Foreskin fibroblast (primary cell): ENCODE results near the genes SYNC, YARS1 and GJB4.

GRCh38 chr1:32702543-32703423 lies at the start of gene SYNC:
Gene SYNC, minus strand, starts transcription at chr1:32702770.
- RRBS: 3% methylated on average over 30 of the region's 76 CpGs

GRCh38 chr1:32733526-32734294 lies 7.9 kb upstream of the KIAA1522 start:
- RRBS: no CpG with 5 or more reads among the region's 9 CpGs

DNA sequence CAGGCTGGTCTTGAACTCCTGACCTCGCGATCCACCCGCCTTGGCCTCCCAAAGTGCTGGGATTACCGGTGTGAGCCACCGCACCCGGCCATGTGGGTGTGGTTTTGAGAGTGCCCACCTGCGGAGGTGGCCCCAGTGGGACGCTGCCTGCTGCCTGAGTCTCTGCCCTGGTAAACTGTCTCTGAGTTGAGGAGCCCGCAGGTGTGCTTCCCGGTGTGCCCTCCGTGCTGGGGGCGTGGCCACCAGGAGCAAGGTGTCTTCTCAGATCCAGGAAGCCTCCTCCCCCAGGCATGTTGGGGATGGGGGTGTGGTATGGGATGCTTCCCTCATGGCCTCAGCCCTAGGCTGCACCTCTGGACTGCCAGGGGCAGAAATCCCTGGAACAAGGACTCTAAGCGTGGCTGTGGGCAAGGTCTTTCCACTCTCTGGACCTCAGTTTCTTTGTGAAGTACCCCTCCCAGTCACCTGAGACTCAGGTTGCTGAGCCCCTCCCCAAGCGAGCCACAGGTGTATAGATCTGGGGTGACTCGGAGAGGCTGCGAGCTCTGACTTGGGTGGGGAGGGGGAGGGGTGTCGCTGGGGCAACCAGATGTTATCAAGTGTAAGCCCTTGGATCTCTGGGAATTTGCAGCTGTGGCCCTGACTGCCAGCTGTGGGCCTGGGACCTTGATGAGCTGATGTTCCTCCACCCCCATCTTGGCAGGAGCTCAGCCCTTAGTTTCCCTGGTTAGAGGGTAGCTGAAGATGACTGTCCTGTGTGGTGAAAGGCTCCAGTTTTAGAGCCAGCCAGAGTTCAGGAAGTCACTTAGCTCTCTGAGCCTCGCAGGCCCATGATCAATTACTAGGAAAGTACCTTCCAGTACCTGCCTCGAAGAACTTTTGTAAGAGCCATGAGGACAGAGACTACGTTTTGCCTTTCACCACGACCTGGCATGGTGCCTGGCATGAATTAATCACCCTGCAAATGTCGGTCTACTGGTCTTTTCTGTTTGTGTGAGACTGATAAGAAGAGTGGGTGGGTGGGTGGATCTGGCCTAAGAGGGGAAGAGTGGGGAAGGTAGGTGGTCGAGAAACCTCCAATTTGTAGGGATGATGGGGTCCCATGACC lies 19.5 kb downstream of the KIAA1522 start:
- RRBS: no CpG with 5 or more reads among the region's 23 CpGs

DNA sequence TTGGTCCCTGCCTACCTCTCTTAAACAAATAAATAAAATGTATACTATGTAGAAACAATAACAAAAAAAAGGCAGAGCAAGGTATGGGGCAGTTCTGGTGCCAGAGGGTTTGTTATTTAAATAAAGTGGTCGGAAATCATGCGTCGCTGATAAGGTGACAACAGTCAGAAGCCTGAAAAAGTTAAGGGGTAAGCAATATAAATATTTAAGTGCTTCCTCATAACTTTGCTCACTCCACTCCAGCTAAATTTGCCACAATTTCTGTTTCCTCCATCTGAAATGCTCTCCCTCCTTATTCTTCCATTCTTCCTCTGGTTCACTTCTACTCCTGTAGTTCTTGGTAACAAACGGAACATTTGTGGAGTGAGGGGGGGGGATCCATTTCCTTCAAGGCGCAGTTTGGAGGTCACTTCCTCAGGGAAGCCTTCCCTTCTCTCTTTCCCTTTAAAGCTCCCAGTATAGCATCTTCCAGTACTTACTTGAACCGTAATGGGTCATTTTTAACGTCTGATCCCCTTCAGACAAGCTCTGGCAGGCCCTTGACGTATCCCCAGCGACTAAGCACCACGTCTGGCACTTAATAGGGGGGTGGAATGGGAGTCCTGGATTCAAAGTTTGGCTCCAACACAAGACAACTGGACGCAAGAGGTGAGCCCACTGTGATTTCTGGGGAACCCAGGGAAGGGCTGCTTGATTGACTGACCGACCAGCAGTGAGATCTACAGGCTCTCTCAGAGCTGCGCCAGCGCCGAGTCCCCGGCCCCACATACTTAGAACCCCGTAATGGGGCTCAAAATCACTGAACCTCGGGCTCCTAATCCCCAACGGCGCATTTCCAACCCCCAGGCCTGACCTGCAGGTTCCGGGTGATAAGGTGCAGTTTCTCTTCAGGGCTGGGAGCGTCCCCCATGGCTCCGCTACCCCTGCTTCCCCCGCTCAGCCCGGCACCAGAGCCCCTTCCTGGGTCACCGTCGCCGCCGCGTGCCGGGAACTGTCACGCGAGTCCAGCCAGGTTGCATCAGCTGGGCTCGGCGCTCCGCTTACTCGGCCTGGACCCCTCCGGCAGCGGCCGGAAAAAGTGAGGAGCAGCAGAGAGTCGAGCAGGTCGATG lies at the start of gene YARS1:
YARS1 (minus strand) TSS at position 1,024 of the 1,111 bp plus-strand sequence.
- RRBS: 2% methylated on average over 19 of the region's 42 CpGs

DNA sequence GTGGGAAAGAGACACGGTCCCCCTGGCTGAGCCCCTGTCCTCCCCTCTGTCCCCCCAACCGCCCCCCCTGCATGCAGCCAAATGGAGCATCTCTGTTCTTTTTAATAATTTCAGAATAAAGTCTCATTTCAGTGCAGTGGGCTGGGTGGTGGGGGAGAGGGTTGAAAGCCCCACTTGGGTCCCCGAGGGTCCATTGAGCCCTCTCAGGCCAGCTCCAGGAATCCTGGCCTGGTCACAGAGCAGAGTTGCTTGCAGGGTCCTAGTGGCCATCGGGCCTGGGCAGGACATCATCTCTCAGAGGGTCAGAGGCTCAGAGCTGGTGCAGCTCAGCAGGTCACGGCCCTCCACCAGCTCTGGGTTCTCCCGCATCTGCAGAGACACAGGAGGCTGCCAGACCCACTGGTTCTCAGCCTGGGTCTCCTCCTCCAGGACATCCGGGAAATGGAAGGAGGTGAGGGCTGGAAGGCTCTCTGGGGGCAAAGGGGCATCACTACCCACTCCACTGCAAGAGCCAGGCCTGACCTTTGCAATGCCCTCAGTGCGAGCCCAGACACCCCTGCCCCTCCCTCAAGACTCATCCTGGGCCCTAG lies 6.6 kb downstream of the TMEM54 start:
- RRBS: no CpG with 5 or more reads among the region's 8 CpGs

DNA sequence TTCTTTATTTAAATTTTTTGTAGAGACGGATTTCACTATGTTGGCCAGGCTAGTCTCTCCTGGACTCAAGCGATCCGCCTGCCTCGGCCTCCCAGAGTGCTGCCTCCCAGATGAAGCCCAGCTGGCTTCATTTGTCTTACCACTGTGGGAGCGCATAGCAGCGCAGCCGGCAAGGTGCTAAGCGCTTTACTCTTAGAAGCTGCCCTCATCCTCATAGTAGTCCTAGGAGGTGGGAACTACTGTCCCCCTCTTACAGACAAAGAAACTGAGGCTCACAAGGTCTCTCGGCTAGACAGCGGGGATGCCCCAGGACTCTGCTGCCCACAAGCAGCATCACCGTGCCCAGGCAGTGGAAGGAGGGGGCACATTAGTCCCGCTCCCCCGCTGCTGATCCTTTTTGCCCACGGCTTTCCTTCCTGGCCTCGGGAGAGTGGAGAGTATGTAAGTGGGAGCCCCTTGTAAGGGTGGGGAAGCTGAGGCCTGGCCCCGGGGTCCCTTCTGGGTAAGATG lies 746 bp downstream of the TMEM54 start:
- RRBS: 9% methylated on average over 1 of the region's 16 CpGs

GRCh38 chr1:32932591-32933123 lies 31.5 kb upstream of the TMEM54 start:
- RRBS: no CpG with 5 or more reads among the region's 3 CpGs

GRCh38 chr1:33159455-33160185 lies 22.2 kb downstream of the TRIM62 start:
- RRBS: 94% methylated on average over 5 of the region's 30 CpGs

GRCh38 chr1:33175743-33177187 lies 5.6 kb downstream of the TRIM62 start:
- RRBS: no CpG with 5 or more reads among the region's 19 CpGs

- RRBS: 79% methylated on average over 9 of the region's 27 CpGs
Measured at GRCh38 chr1:33298806-33299718, 21.8 kb downstream of the A3GALT2 start.

DNA sequence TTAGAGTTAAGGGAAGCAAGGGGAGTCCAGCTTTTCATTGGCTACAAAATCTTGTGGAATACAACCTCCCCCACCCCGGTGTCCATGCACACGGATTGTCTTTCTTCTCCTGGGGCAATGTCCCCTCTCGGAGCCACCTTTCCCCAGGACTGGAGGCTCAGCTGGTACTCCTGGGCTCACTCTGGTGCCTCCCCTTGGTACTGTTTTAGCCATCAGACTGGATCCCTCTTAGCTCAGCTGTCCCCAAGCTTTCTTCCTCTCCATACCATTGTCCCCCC lies 165 bp downstream of the A3GALT2 start:
- RRBS: 57% methylated on average over 1 of the region's 3 CpGs

DNA sequence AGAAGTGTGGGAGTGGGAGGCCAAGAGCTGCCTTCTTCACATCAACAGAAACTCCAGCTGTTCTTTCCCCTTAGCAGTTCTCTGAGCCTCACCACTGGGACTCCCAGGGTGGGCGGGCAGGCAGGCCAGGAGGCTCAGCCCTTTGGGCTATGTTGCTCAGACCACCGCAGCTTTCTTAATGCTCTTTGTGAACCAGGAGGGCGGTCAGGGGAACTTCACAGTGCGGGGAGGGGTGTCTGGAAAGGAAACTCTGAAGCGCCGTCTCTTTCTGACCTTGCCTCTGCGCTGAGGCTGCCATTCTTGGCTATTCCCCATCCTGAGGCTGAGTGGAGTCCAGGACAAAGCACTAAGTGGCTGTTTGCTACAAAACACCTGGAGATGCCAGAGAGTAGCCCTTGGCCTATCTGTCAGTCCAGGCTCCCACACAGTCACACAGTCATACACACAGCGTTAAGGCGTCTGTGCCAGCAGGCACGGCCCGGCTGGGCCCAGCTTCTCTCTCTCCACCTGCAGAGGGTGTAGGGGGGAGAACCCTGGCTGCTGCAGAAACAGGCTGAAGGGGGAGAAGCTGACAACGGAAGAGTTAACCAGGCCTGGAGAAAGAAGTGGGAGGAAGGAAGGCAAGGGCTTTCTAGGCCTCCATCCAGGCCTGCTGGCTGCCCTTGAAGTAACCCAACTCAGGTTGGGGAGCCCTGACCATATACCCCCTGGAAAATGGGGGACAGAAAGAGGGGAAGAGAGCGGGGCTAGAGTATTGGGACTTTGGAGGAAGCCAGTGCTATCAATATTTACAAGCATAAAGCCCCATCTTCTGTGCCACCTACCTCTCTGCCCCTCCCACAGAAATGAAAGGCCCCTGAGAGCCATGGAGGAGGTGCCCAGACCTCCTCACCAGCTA lies 3.2 kb upstream of the A3GALT2 start:
- RRBS: no CpG with 5 or more reads among the region's 13 CpGs

- RRBS: 20% methylated on average over 1 of the region's 24 CpGs
Measured at GRCh38 chr1:33333521-33334624, 13.0 kb upstream of the A3GALT2 start.

DNA sequence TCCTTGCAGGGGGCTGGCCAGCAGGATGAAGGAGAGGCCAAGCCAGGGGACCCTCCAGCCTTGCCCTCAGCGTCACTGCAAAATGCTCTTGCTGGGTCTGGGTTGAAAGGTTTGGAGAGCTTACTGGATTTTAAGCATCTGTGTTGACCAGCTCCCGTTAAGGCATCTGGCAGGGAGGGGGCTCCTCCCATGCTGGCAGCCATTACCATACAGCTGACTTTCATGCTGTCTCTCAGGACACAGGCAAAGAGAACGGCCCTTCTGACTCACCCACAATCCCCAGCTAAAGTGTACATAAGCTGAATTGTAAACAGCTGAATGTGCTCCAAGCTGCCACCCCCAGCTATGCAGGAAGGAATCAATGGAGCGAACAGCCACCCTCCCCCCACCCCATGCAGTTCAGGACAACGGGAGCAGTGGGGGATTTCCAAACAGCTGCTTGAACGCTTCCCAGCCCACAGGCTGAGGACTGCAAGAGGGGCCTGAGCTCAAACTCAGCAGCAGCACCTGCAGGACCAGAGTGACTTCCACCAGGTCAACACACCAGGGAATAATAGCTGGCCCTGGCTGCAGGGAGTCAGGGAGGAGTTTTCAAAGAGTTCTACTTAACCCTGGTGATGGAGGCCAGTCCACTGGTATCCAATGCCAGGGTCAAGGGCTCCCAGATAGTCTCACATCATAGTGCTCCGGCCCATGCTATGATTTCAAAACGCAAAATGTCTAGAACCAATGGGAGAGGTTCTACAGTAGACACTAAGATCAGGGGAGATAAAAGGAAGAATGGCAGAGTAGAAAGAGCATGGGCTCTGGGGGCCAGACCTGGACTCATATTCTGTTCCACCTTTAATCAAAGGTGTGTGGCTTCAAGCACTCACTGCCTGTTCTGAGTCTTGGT lies 21.5 kb upstream of the A3GALT2 start:
- RRBS: no CpG with 5 or more reads among the region's 8 CpGs

GRCh38 chr1:33470470-33471216 lies 1.8 kb upstream of the ZSCAN20 start:
- RRBS: no CpG with 5 or more reads among the region's 13 CpGs

GRCh38 chr1:33634833-33635234 lies 162.4 kb downstream of the ZSCAN20 start:
- RRBS: no CpG with 5 or more reads among the region's 9 CpGs

DNA sequence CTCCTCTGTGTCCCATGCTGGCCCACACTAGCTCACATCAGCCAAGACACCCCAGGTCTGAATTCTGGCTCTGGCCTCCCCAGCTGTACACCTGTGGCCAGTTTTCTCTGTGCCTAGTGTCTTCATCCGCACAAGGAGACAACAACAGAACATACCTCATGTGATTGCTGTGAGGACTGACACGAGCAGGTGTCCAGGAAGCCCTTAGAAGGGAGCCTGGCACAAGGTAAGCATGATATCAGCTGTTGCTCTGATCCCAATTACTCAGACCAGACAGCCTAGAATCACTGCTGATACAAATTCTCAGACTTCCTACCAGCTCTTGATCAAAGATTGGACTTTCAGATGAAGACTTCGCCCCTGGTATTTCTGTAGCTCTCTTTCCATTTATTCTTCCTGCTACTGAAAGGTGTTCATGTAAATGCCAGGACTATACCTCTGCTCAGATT lies 71.2 kb upstream of the GJB5 start:
- RRBS: no CpG with 5 or more reads among the region's 3 CpGs

DNA sequence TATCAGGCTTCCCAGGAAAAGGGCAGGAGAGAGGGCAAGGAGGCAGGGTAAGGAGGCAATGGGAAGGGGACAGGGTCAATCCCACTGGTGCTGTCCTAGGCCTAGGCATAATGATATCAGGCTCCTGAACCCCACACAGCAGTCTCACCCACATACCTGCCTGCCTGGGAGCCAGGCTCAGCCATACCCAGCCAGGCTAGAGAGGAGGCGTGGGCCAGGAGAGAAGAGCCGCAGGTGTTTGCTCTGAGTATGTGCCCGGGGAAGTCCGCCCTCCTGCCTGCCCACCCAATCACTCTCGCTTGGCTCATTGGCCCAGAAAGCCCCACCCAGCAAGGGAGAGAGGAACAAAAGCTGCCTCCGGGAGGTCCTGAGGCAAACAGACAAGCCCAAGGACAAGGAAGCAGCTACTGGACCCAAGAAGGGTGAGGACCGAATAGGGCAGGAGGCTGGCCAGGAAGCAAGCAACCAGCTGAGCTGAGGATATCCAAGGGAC lies at the start of gene GJB4:
GJB4 (plus strand) TSS at position 374 of the 493 bp plus-strand sequence.
- RRBS: 38% methylated on average over 3 of the region's 7 CpGs

DNA sequence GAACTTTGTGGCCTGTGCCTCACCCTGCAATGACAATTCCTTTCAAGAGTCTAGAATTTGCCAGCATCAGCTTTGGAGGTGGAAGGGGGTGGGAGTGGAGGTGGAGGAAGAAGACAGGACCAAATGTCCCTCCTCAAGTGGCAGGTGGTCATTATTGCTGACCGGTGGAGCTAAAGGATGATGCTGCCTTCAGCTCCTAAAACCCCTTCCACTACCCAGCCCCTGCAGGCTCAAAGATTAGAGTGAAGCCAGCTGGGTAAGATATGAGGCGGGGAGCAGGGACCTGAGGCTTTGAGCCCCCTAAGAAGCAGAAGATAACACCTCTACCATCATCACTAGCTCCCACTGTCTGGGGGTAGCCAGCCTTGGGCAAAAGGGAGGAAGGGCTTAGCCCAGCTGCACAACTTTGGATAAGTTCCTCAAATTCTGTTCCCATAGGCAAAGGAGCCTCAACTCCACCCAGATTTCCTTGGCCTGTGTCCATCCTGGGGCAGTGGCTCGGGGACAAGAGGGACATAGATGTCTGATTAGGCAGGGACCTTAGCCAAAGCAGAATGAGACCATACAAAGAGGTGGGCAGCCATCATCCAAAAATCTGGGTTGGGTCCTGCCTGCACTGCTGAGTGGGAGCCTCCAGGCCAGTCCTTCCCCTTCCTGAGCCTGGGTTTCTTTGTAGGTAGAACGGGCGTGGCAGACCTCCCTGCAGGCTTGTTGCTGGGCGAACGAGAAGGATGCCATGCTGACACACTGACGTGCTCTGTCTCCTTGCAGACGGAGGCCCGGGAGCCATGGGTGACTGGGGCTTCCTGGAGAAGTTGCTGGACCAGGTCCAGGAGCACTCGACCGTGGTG lies 852 bp downstream of the GJA4 start:
- RRBS: no CpG with 5 or more reads among the region's 12 CpGs

GRCh38 chr1:34842866-34844147 lies 16.2 kb downstream of the SMIM12 start:
- RRBS: 81% methylated on average over 2 of the region's 18 CpGs